Amniotic epithelial cell (primary cell): ENCODE results near the genes CCDC83, CCDC81 and TRIM49C.

- RRBS = no CpG with 5 or more reads among the region's 10 CpGs
Measured at GRCh38 chr11:83691313-83691940, 405.3 kb upstream of the CCDC90B start.

- RRBS = no CpG with 5 or more reads among the region's 3 CpGs
Measured at GRCh38 chr11:84091288-84091666, 805.1 kb upstream of the CCDC90B start.

DNA sequence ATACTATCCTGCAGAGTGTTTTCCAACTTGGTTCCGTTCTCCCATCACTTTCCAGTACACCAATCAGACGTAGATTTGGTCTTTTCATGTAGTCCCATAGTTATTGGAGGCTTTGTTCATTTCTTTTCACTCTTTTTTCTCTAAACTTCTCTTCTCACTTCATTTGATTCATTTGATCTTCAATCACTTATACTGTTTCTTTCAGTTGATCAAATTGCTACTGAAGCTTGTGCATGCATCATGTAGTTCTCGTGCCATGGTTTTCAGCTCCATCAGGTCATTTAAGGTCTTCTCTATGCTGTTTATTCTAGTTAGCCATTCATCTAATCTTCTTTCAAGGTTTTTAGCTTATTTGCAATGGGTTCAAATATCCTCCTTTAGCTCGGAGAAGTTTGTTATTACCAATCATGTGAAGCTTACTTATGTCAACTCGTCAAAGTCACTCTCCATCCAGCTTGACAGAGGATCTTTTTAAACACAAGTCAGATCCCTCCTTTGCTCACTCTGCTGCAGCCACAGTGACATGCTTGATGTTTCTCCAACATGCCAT is 119.3 kb downstream of the DLG2 start:
- RRBS = no CpG with 5 or more reads among the region's 5 CpGs

DNA sequence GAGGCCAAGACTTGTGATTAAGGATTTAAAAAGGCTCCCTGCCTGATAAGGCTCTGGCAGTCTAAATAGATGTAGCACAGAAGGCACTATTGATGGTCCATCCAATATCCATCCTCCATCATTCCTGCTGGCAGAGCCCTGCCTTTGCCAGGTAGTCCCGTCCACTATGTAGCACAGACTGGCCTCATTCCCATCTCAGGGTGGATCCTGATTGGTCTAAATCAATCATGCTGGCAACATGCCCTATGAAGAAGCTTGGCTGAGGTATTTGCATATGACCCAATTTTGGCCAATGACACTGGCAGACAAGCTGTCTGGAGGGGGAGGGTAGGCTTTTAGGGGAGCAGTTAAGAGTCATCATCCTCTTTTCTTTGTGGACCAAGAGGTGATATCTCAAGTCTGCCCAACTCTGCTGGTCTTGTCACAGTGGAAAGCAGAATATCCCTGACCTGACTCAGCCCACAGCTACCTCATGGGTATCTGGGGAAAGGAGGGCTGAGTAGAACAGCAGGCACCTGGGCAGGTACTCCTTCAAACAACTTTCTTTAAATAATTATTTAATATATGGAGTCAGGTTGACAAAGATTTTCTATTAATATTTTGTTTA is 5.1 kb downstream of the CCDC89 start:
- RRBS = no CpG with 5 or more reads among the region's 1 CpG

GRCh38 chr11:85854356-85855492 is at the start of gene CCDC83:
TSS of gene CCDC83 (plus strand) at chr11:85855383.
- RRBS = 0% methylated on average over 3 of the region's 76 CpGs

DNA sequence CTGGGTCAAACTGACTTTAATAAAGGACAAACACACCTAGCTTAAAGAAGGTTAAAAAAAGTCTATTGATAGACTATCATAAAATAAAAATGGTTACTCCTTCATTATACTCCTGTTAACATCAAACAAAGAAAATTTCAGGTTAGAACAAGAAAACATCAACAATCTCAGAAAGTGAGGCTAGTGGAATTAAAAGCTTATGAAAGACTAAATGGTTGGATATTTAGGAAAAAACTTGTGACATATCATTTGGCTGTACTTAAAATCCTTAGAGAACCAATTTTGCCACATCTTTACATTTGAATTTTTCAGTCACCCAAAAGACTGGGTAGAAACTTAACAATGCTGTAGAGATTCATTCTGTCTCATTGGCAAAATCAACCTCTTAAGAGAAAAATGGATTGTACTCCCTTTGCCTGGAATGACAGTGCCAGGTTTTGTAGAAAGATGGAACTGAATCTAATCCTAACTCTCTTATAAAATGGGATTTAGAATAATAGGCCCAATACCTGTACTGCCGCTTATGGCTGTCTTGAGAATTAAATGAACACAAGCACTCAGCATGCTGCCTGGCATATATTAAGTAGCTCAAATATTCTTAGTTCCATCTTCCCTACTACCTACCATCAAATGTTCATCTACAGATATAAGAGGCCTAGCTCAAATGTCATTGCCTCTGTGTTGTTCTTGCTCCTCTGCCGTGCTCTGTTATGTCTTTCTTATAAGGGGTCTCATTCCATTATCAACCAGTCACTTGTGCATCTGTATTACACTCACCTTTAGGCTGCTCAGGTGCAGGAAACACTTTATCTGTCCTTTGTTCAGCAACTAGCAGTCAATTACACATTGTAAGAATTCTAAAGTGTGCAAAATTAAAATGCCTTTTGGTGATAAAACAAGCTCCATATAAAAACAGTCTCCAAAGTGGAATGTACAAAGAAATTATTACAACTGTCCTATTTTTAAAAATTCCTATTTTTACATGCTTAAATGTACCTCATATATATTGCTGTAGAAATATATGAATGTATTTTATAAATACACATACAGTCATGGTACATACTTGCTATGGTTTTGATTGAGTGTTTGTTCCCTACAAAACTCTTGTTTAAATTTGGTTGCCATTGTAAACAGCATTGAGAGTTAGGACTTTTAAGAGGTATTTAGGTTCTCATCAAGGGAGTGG is 104.5 kb downstream of the PICALM start:
- RRBS = no CpG with 5 or more reads among the region's 2 CpGs

GRCh38 chr11:85994899-85995769 is 73.8 kb downstream of the PICALM start:
- RRBS = no CpG with 5 or more reads among the region's 4 CpGs

DNA sequence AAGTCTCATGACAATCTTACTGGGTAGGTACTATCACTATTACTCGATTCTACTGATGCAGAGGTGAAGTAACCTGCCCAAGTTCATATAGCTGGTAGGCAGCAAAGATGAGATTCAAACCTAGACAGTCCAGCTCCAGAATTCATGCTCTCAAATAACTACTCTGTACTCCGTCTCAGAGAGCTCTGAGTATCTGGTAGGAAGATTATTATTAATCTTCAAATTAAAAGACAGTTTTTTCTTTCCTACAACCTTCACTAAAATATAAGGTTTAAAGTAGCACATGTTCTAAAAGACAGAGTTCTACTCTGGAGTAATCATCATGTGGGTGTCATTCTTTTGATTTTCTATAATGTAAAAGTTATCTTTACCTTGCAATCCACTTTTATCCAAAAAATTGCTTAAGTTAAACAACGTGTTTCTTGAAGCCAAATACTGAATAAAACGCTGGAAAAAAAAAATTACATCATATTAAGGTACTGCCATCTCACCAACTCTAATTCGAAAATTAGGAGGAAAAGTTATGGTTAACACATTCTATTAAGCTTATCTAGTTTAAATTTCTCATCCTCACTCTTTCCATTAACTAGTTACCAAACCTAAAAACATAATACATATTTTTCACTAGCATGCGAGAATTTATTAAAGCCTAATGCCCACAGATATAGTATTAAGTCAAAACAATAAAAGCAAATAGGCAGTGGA is 42.8 kb downstream of the PICALM start:
- RRBS = no CpG with 5 or more reads among the region's 6 CpGs

GRCh38 chr11:86052671-86053710 is 15.9 kb downstream of the PICALM start:
- RRBS = no CpG with 5 or more reads among the region's 11 CpGs

- RRBS = 0% methylated on average over 3 of the region's 29 CpGs
Measured at GRCh38 chr11:86067993-86068606, 784 bp downstream of the PICALM start.

- RRBS = no CpG with 5 or more reads among the region's 21 CpGs
Measured at GRCh38 chr11:86245742-86246273, 1.3 kb downstream of the EED start.

DNA sequence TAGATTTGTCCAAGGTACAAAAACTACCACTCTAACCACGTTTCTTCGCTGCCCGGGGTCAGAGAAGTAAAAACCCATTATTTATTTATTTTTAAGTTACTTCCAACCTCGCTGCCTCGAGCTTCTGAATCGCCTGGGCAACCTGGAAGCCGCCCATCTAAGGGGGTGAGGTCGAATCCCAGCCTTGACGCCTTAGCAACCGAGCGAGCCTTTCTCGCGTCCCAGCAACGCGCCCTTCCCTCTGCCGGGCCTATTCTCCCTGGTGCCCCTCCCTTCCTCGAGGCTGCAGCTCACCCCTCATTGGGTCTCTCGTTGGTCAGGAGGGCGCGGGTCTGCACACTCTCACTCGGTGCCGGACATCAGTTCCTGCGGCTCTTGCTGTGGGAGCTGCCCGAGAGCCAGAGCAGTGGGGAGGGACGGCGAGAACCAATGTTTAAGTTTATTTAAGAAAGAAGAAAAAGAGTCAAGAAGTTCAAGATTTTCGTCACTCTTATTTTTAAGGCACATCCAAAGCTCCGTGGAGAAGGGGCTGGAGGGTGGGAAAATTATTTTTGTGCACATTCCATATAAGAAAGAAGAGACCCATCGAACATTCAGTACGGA is at the start of gene CCDC81:
CCDC81 (plus strand) TSS at position 345 of the 603 bp plus-strand sequence.
- RRBS = no CpG with 5 or more reads among the region's 30 CpGs

- RRBS = no CpG with 5 or more reads among the region's 5 CpGs
Measured at GRCh38 chr11:86816147-86816775, 15.9 kb downstream of the PRSS23 start.

DNA sequence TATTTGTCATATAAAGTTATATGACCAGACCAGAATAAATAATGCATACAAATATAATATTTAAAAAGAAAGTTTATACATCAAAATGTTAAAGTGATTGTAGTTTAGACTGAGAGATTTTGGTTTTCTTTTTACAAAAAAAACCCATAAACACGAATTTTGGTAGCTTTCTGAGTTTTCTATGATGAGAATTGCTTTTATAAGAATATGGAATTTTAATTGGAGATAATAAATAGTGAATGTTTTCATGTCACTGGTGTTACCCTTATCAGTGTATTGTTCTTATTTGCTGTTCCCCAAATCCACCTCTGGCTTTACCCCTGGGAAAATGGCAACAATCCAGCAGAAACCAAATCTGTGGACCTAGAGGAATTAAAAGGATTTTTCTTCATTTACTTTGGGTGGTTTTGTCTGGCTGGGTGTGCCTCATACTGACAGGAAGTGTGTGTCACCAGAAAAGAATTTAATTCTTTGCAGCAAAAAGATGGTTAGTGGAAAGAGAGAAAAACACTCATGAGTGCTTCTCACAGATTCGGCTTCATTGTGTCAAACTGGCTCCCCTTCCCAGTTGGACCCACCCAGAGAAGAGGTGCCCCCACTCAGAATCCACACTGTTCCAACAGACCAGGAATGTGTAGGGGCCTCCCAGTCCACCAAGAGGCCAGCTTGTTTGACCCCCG is 39.0 kb downstream of the FZD4 start:
- RRBS = no CpG with 5 or more reads among the region's 3 CpGs

DNA sequence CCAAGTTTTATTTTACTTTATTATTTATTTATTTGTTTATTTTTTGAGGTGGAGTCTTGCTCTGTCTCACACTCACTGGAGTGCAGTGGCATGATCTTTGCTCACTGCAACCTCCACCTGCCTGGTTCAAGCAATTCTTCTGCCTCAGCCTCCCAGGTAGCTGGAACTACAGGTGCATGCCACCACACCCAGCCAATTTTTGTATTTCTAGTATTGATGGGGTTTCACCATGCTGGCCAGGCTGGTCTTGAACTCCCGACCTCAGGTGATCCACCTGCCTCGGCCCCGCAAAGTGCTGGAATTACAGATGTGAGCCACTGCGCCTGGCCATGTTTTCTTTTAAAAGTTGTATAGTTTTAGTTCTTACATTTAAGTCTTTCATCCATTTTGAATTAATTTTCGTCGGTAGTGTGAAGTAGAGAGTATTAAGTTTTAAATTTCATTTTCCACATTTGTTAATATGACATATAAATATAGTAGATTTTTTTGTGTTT is 41.3 kb downstream of the TMEM135 start:
- RRBS = no CpG with 5 or more reads among the region's 6 CpGs

GRCh38 chr11:88300995-88301764 is 36.4 kb downstream of the CTSC start:
- RRBS = no CpG with 5 or more reads among the region's 7 CpGs

GRCh38 chr11:89381066-89381514 is 110.1 kb downstream of the NOX4 start:
- RRBS = no CpG with 5 or more reads among the region's 4 CpGs

DNA sequence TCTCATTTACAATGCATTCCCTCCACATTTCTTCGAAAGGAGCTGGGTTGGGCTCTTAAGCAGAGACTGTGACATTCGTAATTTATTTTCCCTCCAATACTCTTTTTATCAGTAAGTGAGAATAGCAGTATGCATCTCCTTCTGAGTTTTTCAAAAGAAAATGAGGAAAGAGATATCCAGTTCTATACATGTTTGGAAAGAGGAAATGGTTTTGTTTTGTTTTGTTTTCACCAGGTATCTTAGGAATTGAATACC is 74.1 kb downstream of the NOX4 start:
- RRBS = no CpG with 5 or more reads among the region's 2 CpGs

GRCh38 chr11:90030691-90031381 is at the start of gene TRIM49C:
TSS of gene TRIM49C (plus strand) at chr11:90031106.
- RRBS = no CpG with 5 or more reads among the region's 2 CpGs